ENCODE measurements around a stretch of chr17.

- PRO-cap, 2 experiments: no peak in any of the 2 experiments
- RAMPAGE, long total RNA, 4 experiments: no peak in any of the 4 experiments
Measured at GRCh38 chr17:82960886-82961390, 90.6 kb downstream of the B3GNTL1 start.

GRCh38 chr17:83048077-83049047 is 3.2 kb downstream of the B3GNTL1 start:
- PRO-cap, 2 experiments: peak in 1 of 2 experiments; most common plus-strand start chr17:83048665 (in 1); most common minus-strand start chr17:83048555 (in 1)
- RAMPAGE, long total RNA, 4 experiments: start-site peak on the minus strand in 3 of 4 experiments, at chr17:83048548-83048651 at its widest, 7 to 38 reads per replicate

GRCh38 chr17:83078265-83078510 is 1.2 kb upstream of the METRNL start:
- PRO-cap, 2 experiments: no peak in any of the 2 experiments
- RAMPAGE, long total RNA, 4 experiments: no peak in any of the 4 experiments

- PRO-cap, 2 experiments: no peak in any of the 2 experiments
- RAMPAGE, long total RNA, 4 experiments: no peak in any of the 4 experiments
Measured at GRCh38 chr17:83079794-83080303, 440 bp downstream of the METRNL start.

DNA sequence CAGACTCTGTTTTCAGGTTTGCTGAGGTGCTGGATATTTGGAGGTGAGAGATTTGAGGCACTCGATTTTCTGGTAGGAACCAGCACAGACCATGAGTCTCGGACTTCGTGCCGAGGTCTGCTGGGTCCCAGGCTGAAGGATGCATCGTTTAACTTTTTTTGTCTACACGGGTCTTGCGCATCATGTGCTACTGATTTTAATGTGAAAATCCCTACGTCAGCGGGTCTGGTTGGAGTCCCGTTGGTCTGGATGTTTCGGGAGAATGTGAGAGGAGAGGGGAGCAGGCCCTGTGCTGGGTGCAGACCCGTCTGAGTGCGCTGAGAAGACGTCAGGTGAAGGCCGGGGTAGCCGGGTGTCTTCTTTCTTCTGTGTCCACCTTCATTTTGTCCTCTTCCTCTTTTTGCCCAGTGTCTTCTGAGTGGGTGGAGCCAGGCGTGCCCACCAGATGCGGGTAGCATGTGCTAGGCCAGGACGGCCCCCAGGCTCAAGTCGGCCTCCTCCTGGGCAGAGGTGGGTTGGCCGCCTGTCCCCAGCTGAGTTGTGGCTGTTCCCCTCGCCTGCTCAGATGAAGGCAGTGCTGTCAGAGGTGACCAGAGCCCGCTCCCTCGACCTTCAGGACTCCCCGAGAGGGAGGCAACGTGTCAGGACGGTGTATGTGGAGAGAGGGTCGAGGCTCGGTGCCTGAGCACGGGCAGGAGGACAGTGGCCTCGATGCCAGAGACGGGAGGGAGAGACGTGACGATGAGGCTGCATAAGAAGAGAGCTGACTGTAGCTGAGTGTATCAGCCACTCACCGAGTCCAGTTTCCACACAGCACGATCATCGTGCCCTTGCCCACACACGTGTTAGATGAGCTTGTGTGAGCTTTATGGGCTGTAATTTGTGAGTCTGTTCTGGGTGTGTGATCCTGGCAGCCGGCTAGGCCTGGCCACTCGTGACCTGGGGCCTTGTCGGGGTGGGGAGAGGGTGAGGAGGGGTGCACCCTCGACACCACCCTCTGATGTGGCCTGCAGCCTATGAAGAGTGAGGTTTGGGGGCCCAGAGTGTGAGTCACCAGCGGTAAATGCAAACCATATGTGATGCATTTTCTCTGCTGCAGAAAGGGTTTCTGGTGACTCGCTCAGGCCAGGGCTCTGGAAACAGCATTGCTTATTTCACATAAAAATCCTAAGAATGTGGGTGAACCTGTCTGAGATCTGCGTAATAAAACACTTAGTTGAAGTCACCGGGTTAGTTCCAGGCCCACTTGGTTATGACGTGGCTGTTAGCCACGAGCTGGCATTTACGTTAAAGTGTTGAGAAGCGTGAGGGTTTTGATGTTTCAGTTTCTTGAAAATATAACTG is 3.7 kb downstream of the METRNL start:
- PRO-cap, 2 experiments: no peak in any of the 2 experiments
- RAMPAGE, long total RNA, 4 experiments: start-site peak on the plus strand in 1 of 4 experiments, centred at position 568 of the sequence, 11 reads per replicate

DNA sequence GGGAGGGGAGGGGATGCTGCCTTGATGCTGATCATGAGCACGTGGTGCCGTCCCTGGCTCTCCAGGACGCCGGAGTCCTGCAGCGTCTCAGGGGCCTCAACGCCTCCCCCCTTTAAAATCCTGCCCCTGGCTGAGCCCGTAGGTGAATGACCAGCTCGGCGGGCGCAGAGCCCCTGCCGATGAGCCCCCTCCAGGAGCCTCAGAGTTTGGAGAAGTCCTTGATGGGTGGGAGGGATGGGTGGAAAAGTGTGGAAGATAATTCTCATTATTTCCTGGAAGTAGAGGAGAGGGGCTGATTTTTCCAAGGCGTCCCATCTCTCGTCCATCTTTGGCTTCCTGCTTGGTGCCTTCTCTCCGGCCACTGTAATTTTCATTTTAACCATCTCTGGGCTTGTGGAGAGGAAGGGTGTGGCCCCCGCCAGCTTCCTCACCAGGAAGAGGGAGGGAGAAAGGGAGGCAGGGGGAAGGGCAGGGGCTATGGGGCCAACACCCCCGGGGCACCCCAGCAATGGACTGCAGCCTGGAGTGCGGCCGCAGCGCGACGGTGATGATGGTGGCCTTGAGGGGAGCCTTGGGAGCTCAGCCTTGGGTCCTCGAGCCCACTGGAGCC is 9.3 kb downstream of the METRNL start:
- PRO-cap, 2 experiments: no peak in any of the 2 experiments
- RAMPAGE, long total RNA, 4 experiments: no peak in any of the 4 experiments

- PRO-cap, 2 experiments: peak in 1 of 2 experiments; most common plus-strand start chr17:83098084 (in 1)
- RAMPAGE, long total RNA, 4 experiments: no peak in any of the 4 experiments
Measured at GRCh38 chr17:83097832-83098484, 18.5 kb downstream of the METRNL start.

- PRO-cap, 2 experiments: no peak in any of the 2 experiments
- RAMPAGE, long total RNA, 4 experiments: no peak in any of the 4 experiments
Measured at GRCh38 chr17:83099297-83100155, 20.1 kb downstream of the METRNL start.

DNA sequence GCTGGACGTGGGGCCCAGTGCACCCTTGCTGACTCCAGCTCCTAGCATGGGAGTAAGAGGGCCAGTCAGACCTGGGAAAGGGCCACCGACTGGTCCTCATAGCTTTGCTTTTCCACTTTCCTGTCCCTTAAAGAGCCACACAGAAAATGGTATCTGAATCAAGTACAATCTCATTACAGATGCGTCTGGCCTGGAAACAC is 69.4 kb downstream of the METRNL start:
- PRO-cap, 2 experiments: no peak in any of the 2 experiments
- RAMPAGE, long total RNA, 4 experiments: no peak in any of the 4 experiments

DNA sequence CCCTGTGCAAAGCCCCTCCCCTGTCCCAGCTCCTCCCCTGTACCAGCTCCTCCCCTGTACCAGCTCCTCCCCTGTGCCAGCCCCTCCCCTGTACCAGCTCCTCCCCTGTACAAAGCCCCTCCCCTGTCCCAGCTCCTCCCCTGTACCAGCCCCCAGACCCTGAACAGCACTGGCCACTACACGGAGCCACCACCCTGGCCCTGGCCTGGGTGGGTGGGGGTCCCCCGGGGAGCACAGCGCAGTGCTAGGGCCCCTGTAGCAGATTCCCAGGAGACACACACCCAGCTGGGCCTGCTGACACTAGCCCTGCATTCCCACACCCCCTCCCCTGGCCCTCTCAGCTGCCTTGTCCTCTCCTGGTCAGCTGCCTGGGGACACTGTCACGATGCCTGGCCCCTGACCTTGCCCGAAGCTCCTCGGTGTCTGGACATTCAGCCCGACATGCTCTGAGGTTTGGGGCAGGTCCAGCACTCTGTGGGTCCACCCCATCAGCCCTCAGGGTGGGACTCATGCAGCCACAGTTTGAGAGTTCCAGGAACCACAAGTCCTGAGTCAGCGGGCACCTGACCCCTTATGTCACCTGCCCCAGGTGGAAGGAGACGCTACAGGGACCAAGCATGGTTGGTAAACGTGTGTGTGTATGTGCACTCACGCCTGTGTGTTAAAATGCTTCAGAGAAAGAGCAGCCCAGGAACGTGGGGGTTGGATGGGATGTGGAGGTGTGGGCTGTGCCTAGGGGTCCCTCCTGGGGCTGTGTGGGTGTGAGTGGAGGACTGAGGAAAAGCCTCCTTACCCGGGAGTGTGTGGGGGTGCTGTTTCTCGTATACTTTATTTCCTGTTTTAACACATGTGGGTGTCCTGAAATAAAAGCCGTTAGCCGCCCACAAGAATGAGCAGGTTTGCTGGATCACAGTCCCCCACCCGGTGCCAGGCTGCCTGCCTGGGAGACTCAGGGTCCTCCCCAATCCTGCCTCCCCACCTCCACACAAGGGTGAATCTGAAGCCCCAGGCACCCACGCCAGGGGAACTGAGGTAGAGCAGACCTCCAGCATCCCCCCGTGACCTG is 114.3 kb downstream of the METRNL start:
- PRO-cap, 2 experiments: no peak in any of the 2 experiments
- RAMPAGE, long total RNA, 4 experiments: no peak in any of the 4 experiments